Aorta (tissue), 1 donor: ENCODE measurements around the gene SLCO2A1.

DNA sequence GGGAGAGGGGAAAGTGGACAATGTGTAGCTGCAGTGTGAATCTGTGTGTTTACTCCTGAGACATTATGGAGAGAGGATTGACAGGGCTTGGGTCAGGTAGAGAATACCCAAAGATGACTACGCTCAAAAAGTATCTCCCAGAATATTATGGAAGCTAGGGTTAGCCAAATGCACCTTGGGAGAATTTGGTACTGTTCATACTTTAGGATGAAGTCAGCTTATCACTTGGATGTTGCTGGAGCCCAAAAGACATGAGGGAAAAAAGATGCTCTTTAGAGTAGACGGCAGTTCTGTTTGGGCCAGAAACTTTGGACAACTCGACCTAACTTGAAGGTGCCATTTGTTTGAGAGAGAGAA lies 54.8 kb downstream of the NEK11 start:
- PRO-cap: no peak

- PRO-cap: bidirectional peak, plus-strand start at chr3:131381794, minus-strand start at chr3:131381491
Measured at GRCh38 chr3:131380699-131381656, 596 bp upstream of the NUDT16 start.

DNA sequence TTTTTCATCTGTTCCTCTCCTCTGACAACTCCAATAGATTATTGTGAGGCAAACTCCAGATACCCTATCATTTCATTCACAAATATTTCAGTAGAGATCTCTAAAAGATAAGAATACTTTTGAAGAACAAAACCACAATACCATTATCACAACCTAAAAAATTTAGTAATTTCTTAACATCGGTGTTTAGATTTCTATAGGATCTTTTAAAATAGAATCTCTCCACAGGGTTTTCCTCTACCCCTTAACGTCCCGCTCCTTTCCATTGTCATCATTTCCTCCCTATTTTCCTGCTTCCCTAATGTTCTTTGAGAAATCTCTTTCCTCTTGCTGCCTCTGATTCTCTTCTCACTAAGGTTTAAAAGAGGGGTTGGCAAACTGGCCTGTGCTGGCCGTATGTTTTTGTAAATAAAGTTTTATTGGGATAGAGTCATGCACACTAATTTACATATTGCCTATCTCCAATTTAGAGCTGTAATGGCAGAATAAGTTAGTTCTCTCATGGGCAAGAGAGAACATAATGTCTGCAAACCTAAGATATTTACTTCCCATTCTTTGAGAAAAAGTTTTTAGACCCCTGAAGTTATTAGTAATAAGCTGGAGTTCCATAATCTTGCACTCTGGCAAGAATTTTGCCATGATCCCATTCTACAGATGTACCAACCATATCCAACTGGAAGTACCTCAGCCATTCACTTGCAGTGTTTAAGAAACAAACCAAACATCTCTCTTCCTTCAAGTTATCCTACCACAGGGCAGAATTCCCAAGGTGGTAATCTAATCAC lies 25.0 kb downstream of the MRPL3 start:
- PRO-cap: no peak

DNA sequence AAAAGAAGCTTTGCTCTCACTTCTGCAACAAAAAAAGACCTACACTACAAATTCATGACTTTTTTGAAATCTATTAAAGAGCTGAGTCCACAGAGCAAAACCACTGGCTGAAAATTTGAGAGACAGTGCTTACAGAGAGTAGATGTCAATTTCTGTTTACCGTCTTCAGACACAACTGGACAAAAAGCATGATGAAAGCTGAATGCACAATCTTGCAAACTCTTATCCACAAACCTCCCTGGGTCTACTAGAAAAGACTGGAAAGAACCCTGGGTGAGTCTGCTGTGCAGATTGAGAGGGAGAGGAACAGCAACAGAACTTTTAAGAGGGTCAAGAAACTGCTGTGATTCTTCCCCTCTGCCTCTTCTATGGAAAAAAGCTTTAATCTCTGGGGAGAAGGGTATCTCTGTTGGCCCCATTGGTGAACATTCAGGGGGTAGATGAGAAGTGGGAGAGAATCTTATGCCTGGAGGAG lies 2.7 kb downstream of the DNAJC13 start:
- PRO-cap: no peak

DNA sequence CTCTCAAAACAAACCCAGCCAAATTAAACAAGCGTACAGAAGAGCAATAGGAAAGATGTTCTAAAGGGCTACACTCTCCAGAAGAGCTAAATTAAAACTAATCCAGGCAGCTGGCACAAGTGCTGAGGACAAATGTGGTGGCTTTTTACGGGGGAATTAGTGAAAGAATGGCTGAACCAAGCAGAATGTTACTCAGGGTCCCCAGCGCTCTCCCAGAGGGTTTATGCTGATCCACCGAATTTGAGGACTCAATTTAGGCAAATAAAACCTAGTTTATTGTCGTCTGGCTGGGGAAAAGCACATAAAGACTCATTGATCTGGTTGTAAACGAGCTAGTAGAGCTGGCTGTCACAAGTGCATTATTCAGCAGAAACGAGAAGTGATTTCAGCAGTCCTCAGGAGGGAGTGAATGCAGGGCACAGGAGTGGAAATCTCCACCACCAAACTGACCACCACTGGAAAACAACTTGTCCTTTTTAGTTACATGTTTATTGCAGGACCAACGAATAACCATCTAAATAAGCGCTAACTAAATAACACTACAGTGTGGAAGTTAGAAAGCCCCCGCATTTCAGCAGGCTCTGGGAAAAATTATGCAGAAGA lies 13.6 kb downstream of the BFSP2 start:
- PRO-cap: no peak

GRCh38 chr3:133476681-133477451 lies 77.0 kb downstream of the BFSP2 start:
- PRO-cap: no peak

DNA sequence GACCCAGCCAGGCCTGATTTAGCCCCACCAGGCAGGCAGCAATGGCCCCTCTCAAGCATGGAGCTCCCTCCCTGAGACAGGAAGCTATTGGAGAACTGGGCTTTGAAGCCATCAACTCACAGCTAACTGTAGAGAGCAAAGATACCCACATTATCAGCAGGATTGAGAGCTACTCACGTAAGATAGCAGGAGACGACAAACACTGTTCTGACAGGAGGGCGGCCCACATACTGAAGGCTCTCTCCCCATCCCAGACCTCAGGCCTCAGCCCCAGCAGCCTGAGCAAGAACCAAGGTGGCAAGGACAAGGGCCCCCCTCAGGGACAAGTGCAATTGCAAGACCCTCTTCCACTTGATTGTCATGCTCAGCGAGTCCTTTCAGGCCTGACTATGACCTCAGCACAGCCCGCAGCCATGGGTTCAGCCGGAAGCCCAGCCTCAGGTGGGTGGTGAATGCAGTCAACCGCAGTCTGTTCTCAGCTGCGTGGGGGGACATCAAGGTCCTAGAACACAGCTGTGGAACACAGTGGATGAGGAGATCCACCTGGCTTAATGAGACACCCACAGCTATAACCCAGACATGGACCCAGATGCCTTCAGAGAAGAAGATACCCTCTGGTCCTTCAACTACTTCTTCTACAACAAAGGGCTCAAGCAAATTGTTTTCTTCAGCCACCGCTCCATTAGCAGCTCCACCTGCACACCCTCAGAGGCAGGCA lies 82.6 kb upstream of the CDV3 start:
- PRO-cap: no peak

DNA sequence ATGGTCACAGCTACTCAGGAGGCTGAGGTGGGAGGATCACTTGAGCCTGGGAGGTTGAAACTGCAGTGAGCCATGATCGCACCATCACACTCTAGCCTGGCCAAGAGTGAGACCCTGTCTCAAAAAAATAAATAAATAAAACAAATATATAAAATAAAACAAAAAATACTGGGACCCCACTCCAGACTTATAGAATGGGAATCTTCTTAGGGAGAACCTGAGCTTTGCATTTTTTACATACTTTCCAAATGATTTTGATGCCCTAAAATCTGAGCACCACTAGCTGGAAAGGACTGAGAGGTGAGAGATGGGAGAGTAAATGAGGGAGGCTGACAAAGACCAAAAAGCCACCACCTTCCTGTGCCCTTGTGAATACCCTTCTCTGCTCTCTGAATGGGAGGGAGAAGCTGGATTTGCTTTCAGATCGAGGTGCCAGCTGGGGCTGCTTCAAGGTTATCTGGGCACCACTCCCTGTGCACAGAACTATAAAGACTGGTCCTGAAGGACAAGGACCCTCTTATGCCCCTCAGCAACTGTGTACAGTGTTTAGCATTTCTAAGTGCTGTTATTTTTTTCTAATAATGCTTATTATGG lies 37.7 kb upstream of the CDV3 start:
- PRO-cap: no peak

DNA sequence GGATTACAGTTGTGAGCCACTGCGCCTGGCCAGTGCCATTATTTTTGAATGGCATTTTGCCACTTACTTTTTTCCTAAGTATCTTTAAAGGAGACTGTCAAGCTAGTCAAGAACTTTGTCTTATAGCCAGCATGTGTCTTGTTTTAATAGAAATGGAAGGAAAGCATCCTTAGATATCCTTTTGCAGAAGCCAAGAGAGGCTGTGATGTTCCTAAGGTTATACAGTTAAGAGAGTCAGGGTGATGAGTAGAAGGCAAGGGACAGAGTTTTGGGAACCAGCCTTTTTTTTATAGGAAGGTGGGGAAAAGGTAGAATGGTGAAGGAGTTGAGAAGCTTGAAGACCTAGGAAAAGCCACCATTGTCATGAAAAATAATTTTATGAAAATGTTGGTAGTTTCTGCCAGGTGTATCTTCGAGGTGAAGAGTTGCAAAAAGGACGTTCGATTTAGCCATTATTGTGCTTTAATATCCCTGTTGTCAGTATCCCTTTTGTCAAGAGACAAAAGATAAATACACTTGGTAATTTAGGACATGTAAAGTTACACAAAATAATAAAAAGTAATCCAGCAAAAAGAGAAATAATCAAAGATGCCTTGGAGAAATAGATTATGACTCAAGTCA lies 9.0 kb downstream of the CDV3 start:
- PRO-cap: no peak

GRCh38 chr3:133675643-133675911 lies 13.8 kb upstream of the TOPBP1 start:
- PRO-cap: no peak

DNA sequence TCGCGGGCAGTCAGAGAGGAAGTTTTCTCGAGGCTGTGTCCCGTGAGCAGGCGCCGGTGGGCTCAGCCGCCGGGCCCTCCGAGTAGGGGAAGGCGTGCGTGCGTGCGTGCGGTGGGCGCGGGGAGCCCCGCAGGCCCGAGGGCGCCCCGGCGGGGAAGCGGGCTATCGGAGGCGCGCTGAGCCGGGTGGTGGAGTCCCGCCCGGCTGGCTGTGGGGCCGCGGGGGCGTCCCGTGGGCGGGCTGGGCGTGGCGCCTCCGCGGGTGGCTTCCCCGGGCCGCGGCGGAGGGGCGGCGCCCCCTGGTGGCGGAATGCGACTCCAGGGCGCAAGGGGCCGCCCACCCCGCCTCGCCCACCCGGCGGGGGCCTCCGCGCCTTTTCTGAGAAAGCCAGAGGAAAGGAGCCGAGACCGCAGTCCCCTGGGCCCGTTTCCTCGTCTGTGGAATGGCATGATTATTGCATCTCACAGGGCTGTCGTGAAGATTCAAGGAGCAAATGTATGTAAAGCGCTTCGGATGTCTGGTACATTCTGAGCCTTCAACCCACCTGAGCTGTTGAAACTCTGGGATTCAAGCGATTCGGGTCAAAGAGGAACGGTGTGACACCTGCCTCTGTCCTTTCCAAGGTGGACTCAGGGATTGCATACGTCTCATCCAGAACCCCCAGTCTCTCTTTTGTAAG lies 31.9 kb upstream of the RAB6B start:
- PRO-cap: no peak

GRCh38 chr3:134029230-134030303 lies at the start of gene SLCO2A1:
Gene SLCO2A1, minus strand, starts transcription at chr3:134029925.
- PRO-cap: unidirectional peak, minus-strand start at chr3:134029925

DNA sequence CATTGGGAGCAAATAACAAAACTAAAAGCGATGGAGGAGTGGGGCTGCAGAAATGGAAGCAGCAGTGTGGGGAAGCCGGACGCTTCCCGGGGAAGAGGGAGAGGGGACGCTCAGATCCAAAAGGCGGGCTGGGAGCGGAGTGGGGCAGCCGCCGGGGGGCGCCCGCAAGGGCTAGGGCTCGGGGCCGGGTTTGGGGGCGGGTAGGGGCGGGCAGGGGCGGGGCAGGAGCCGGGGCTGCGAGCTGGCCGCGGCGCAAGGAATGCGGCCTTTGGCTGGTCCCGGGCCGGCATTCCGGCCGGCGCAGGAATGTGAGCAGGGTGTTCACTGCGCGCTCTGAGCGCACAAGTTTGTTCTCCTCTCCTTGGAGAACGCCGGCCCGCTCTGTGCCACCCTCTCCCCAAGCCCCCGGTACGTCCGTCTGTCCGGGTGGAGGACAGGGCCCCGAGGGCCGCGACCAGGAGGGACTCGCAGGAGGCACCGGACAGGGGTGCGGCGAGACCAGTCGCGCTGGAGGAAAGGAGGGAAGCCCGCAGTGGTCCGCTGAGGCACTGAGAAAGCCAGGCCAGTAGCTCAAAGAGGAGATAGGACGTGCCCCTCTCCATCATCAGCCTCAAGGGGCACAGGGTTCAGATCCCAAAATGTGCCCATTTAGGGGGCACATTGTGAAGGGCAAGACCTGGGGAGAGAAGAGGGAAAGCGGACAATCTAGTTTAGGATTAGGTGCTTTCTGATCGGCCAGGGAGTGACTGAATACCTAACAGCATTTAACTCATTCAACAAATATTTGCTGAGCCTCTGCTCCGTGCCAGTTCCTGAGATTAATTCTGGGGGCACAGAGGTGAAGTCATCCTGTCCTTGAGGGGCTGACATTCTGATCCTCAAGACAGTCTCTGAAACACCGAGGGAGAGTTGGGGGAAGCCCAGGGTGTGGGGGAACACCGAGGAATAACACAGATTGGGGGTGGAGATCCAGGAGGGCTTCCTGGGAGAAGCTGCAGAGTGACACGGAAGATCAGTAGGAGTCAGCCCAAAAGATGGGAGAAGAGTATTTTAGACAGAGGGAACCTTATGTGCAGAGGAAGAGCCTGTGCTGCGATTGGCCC lies 60.7 kb downstream of the AMOTL2 start:
- PRO-cap: unidirectional peak, plus-strand start at position 289 of the sequence

DNA sequence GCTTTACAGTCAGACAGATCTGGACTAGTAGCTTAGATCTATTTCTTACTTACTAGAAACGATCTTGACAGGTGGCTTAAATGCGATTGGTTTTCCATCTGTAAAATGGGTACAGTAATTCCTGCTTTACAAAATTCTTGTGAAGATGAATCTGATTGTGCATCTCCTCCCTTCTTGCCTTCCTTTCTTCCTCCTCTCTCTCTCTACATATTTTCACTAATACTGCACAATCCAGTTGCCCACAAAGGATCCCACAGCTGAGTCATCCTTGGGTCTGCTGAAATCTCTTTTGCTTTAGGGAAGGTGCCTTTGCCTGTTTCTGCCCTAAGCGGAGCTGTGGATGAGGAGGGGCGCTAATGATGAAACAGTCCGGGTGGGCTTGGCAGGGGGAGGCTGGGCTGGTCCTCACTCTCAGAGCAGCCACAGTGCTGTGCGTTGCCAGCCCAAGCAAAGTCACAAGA lies 46.1 kb downstream of the AMOTL2 start:
- PRO-cap: no peak

- PRO-cap: no peak
Measured at GRCh38 chr3:134374833-134375605, 772 bp upstream of the AMOTL2 start.

DNA sequence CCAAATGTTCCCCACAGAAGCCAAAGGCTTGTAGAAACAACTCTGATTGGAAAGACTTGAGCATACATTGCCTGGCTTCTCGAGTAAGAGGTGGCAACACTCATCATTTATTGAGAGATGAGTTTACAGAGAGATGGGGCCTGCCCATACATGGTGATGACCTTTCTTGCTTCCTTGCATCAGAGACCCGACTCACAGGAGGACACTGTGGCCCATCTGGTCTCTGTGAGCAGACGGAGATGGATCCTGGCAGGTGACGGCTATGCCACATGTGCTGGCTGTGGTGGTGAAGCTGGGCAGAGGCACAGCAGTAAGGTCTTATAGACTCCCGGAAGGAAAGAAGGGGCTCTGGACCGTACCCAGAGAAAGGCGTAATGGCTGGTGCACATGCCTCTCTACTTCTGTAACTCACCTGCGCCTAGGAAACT lies 44.5 kb upstream of the KY start:
- PRO-cap: no peak

GRCh38 chr3:135967851-135968254 lies 2.3 kb downstream of the PPP2R3A start:
- PRO-cap: no peak

DNA sequence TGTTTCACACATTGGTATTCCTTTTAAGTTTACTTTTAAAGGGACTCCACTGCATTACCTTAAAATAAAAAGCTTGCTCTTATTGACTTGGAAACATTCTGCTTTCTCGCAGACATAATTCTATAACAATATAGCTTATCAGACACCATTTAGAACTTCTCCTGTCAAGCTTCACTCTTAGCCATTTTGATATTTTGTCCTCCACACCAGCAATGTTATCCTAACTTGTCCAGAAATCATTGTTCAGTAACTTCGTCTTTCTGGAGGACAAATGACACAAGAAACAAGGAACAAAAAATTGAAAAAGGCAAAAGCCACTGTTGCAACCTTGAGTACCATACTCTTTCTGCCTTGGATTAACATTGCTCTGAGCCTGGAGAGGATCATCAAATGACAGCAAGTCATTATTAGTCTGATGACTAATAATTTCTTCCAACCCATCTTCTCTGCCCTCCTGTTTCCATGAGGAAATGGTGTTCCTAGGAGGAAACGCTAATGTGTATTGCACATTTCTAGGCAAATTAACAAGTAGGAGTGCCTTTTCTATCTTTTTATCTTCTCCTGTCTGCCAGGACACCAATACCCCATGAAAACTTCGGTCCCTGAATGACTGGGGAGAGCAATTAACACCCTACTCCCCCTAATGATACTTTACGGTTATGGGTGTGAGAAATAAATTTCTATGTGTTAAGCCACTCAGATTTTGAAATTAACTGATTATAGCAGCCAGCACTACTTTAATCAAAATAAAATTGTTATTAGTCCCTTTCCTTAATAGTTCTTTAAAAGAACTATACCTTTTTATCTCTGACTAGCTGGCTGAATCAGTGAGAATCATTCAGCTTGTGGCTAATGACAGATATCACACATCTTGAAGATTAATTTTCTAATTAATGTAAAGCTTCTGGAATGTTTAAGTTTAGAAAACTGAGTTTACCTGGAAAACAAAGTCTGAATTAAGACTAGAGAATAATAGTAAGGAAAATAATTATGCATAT lies 154.0 kb downstream of the PCCB start:
- PRO-cap: no peak

- PRO-cap: no peak
Measured at GRCh38 chr3:136623153-136623384, 129.1 kb downstream of the STAG1 start.

DNA sequence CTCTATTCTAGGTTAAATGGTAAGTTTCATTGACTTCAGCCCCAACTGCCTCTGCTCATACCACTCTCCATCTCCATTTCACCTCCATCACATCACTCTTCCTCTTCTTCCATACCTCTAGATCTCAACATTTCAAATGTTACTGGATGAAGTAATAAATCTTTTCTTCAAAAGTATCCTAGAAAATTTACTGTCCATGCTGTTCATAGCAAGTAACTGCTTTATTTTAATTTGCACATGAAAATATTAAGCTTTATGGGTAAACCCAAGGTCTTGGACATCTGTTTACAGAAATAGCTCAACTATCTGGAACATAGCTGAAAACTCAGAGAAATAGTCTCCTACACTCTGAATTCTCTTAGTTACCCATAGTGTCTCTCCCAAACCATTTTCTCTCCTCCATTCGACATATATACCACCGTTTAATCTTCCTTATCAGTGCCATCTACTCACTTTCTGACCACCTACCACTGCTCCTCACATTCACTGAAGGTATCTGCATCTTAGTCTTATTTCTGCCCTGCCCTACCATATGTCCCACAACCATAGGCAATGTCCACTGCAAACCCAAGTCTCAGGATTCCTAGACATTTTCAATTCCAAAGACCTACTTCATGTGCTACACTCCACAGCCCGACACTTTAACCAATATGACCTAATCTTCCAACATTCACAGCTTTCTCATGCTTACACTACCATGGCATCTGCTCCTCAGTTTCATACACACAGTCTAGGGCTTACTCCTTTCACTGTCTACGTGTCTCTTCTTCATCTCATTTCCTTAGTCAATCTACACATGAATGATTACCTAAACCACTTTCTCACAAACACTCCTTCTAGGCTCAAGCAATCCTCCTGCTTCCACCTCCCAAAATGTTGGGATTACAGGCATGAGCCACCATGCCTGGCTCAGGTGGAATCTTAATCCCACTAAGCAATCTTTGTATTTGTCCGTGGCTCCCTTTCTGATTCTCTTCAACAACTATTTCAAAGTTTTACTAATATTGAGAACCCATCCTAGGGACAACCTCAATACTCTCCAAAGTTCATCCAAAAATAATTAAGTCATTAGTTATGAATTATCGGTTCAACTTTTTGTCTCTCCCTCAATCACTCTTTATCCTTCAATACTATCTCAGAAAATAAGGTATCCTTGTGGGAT lies 106.4 kb downstream of the STAG1 start:
- PRO-cap: no peak